GM23338 (cell line): ENCODE measurements around a stretch of chr18.

DNA sequence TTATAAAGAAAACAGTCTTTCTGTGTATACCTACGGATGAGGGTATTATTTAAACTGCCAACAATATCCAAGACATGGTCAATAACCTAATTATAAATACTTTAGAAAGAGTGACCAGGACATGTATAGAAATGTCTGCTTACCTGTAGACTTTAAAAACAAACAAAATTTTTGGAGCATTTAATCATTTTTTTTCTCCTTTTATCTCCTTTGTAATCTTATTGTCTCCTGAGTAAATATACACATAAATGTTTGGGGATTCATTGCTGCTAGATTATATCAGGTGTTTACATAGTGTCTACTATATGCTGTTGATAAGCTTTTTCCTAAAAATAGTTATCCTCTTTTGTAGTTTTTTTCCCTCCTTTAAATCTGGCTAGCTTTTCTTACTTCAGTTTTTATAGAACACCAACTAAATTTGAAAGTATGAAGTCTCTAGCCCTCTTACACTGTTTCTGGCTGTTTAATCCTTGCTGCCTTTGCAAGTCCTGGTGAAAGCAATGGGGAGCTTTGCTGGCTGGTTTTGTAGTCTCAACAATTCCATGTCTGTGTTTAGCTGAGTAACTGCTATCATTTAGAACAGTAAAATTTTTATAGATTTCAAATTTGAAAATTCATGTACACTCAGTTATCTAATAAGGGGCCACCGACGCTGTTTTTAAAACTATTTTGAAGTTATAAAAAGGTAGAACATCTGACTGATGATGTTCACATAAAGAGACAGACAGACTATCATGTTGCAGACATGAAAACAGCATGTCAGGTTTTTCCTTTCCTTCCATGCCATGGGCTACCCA is 125.4 kb downstream of the MIB1 start:
- PRO-cap: no peak
- RAMPAGE, long total RNA: no peak

DNA sequence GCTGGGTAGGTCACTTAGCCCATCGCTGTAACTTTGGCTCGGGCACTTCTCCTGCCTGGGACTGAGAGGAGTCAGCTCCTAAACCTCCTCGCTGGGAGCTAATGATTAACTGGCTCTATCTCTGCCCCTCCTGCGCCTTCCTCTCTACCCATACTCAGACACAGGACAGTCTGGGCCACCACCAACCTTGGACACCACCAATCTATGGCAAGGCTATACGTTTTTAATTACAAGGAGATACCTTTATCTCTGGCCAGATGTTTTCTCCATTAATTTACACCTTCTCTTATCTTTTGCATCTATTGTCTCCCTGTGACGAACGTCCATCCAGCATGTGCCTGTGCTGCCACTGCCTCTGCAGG is 149.2 kb upstream of the GATA6 start:
- PRO-cap: no peak
- RAMPAGE, long total RNA: no peak

DNA sequence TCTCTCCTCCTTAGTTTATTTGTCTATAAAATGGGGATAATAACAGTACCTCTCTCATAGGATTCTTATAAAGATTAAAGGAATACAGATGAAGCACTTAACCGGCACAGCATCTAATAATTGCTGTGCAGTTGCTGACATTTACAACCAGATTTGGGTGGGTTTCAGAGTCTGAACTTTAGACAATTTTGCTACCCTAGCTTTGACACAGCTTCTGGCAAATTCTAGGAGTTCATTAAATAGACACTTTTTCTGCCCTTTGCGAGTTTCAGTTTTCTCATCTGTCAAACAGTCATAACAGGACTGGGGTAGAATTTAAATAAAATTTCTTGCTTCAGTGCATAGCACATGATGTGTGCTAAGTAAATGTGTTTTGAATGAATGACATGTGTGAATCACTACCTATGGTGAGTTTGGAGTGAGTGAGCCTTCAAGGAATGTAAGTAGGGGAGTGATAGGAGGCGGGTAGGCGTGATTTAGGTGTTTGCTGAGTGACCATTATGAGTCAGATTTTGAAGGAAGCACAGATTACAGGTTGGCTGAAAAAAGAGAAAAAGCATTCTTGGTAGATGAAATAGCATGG is 137.2 kb upstream of the GATA6 start:
- PRO-cap: no peak
- RAMPAGE, long total RNA: no peak

DNA sequence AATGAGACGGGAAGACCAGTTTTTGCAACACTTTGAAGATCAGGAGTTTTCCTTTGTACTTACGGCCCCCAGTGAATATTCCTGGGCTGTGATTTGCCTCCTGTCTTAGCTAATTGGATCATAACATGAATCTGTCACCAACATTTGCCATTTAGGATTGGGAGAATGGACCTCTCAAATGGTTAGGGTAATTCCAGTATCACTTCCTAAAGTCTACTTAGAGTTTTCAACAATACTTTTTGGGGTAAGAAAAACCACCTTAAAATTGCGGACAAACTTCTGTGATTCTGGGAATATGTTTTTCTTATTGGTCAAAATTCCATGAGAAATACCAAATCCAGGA is 136.7 kb upstream of the GATA6 start:
- PRO-cap: unidirectional peak, minus-strand start at position 127 of the sequence
- RAMPAGE, long total RNA: no peak

GRCh38 chr18:22044957-22045800 is 124.2 kb upstream of the GATA6 start:
- PRO-cap: no peak
- RAMPAGE, long total RNA: no peak

GRCh38 chr18:22166622-22167029 is 2.8 kb upstream of the GATA6 start:
- PRO-cap: no peak
- RAMPAGE, long total RNA: no peak

DNA sequence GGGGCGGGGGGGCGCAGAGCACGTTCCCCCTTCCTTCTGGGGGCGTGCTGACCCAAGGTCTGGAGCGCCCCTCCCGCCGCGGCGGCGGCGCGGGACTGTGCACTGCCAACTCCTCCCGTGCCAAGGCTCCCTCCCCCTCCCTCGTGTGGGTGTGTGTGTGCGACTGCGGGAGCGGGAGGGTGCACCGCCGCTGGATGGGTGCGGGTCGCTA is 513 bp upstream of the GATA6 start:
- PRO-cap: no peak
- RAMPAGE, long total RNA: no peak

GRCh38 chr18:22171606-22172097 is 2.3 kb downstream of the GATA6 start:
- PRO-cap: no peak
- RAMPAGE, long total RNA: no peak

DNA sequence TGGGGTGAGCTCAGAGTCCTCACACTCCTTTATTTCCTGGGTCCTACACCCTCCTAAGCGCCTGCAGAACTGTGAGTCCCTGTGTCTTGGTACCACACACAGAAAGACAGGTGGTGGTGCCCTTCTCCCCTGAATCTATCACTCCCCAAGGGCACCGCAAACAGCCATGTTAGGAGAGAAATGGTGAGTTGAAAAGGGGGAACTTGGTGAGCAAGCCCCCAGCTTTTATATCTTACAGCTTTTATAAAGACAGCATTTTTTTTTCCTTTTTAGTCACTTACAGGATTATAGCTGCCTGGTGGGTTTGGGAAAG is 5.5 kb downstream of the GATA6 start:
- PRO-cap: no peak
- RAMPAGE, long total RNA: no peak

DNA sequence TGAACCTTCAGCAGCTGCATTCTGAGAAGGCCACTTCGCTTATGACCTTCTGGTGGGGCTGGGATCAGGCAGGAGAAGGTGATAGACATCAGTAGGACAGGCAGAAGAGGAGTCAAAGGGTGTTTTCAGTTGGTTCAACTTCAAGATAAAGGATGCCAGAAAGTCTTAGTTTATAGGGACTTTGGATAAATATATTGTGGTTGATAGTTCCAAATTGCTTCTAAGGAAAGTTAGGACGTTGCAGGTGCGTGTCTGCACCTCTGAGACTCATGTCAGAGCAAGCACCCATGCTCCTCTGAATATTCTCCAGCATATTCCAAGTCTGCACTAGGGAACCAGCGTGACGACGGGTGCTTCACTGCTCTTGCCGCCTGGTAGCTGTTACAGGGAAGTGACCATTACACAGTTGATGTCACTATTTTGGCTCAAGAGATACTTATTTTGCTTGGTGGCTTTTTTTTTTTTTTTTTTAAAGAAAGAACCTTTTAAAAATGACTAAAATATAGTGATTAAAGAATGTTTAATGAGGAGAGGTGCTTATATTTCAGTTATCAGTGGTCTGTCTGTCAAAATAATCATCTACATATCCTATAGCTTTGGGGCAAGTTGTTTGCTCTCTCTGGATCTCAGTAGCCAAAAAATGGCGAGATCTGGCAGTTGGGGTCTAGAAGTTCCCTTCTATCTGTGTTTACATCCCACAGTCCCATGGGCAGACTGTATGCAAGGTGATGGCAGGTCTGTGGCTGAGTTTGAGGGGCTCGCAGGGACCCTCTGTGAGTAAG is 35.7 kb downstream of the GATA6 start:
- PRO-cap: no peak
- RAMPAGE, long total RNA: no peak

DNA sequence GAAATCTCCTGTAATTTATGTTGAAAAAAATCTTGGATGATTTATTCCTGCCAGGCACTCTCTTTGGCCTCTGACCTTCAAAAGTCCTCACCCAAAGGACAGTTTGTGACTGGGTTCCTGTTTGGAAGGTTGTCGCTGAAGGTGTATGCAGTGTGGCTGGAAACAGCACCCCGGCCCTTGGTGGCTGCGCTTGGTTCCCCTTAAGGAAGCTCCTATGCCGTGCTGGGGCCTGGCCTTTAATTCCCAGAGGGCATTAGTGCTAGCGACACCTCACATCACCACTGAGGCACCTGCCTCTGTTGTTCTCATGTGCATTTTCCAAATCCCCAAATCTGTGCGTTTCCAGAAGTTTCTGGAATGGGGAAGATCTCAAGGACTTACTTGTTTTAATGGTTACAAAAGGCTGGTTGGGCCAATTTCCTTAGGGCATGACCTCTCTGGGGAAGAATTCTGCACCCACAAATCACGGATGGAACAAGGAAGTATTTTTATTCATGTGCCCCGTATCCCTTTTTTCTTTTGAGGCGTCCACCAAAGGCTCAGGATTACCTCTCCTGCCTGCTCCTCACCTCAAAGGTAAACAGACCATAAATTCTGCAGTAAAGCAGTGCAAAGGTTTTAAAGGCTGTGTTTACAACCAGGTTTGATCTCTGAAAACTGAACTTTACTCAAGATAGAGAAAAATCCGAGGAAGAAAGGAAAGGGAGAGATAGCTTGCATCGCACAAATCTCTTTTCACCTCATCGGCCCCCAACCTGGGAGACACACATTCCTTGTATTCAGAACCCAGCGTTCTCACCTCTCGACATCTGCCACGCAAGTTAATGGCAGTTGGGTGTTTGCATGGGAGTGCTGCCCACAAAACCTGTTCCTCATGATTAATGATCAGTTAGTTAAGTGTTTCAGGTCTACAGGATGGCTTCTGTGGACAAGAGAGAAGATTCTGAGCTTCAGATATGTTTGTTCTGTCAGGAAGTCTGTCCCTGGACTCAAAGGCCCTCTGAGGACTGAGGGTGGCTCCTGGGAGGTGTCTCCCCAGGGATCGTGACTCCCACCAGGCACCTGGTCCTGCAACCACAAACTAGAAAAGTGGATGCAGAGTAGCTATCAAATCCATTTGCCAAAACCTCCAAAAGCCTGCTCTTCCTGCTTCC is 72.4 kb downstream of the GATA6 start:
- PRO-cap: no peak
- RAMPAGE, long total RNA: no peak

GRCh38 chr18:22286555-22287251 is 117.3 kb downstream of the GATA6 start:
- PRO-cap: no peak
- RAMPAGE, long total RNA: no peak

GRCh38 chr18:22335653-22336220 is 82.0 kb downstream of the CTAGE1 start:
- PRO-cap: no peak
- RAMPAGE, long total RNA: no peak

GRCh38 chr18:22342672-22343135 is 75.0 kb downstream of the CTAGE1 start:
- PRO-cap: no peak
- RAMPAGE, long total RNA: no peak

DNA sequence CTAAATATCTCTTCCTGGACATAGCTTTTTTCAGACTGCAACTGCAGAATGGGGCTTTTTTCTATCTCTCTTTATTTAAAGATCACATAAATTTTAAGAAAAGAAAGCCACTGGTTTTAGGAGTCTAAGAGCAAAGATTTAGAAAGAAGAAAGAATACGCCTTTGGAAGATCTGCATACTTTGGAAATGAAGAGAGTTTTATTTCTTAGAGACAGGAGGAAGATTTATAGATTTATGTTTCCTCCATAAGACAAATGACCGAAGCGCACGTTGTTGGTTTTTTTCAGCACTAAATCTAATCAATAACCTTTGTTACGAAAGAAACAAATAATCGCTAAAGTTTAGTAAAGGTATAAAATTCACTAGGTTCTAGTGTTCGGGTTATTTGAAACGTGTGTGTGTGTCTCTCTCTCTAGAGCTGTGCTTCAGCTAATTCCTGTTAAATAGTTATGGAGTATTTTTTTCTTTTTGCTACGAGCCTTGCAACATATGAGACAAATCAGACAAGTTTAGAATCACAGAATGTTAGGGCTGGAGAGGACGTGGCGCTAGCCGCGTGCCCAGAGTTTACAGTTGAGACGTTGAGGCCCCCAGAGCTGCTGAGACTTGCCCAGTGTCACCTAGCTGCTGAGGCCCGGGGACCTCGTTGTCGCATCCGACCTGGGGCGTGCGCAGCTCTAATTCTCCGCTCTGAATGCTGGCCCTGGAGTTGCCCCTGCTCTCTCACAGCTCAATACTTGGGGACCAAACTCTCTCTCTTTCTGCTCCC is 69.9 kb downstream of the CTAGE1 start:
- PRO-cap: no peak
- RAMPAGE, long total RNA: no peak

DNA sequence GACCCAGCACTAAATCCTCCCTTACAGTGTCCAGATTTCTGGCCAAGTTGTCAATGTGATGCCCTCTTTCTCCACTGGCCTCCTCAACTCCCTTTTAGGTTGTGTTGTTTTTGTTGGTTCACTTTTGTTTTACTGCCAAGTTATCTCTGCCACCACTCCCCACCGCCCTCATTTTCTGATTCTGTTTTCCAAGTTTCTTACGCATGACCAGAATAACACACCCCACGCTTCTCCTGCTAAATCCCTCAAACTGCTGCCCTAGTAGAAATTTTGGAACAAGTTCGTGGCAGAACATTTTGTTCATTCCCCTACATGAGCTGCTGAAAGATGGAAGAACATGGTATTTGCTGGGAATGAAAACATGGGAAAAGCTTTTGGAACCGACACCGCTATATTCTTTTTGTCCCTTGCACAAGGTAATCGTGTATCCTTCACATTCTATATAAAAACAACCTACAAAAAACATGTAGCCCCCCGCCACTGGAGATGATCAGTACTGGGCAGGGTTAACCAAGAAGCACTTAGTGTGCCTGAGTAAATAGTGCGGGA is 68.1 kb downstream of the CTAGE1 start:
- PRO-cap: no peak
- RAMPAGE, long total RNA: no peak

DNA sequence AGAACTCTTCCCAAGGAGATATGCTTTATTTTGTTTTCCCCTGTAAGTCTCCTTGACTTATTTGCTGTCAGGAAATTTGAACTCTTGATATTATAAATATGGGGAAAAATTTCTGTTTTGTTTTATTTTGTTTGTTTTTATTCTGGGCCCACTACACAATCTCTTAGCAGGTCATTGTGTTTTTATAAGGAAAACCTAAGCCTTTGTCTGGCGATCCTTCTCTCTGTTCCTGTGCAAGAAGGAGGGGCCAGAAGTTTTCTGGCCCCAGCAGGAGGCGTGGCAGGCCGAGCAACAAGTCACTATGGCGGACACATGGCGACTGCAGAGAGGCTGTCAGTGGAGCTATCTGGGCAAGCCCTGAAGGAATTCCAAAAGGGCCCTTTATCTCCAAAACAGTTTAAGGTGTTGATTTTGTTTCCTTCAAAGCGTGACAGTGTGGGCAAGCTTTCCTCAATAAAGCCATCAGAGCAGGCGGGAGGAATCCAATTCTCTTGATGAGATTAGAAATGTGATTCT is 118.8 kb upstream of the CTAGE1 start:
- PRO-cap: no peak
- RAMPAGE, long total RNA: no peak

DNA sequence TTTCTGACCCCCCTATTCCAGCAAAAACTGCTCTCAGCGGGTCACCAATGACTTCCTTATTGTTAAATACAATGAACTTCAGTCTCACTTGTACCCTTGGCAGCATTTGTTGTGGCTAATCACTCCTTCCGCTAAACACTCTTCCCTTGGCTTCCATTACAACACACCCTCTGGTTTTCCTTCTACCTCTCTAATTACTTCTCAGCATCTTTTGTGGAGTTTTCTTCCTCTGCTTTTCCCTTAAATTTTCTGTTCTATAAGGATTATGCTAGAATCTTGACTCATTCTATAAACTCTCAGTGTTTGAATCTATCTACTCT is 111.0 kb upstream of the RBBP8 start:
- PRO-cap: no peak
- RAMPAGE, long total RNA: no peak

DNA sequence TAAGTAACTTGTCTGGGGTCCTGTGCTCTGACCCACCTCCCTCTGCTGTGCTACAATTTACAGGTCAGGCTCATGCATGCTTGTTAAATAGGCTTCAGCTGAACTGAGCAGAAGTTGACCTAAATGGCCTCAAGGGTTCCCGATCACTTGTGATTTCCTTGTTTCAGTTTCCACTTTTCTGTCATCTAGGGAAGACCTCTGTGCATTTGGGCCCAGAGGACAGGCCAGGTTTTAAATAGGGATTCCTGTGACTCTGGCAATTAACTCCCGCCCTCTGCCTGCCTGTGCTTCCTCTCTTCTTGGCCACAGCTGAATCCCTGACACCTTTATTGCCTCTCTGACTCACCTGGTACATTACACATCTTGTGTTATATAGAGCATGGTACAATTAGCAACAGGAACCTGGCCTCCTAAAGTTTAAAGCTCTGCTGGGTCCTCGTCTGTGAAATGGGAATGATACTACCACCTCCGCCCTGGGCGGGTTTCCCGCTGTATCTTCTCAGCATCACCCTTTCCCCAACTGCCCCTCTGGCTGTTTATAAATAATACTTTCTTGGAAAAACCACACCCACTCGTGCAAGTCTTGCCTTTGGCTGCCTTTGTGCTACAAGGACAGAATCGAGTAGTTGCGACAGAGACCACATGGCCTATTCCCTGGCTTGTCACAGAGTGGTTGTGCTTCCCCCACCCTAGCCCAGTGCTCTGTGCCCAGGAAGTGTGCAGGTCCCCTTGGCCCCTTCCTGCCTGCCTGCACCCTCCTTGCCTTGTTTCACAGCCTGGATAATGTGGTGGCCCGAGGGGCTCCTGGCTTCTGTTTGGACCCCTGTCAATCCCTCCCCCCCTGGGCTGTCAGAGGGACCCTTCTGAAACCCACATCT is 7.9 kb downstream of the CABLES1 start:
- PRO-cap: no peak
- RAMPAGE, long total RNA: no peak

DNA sequence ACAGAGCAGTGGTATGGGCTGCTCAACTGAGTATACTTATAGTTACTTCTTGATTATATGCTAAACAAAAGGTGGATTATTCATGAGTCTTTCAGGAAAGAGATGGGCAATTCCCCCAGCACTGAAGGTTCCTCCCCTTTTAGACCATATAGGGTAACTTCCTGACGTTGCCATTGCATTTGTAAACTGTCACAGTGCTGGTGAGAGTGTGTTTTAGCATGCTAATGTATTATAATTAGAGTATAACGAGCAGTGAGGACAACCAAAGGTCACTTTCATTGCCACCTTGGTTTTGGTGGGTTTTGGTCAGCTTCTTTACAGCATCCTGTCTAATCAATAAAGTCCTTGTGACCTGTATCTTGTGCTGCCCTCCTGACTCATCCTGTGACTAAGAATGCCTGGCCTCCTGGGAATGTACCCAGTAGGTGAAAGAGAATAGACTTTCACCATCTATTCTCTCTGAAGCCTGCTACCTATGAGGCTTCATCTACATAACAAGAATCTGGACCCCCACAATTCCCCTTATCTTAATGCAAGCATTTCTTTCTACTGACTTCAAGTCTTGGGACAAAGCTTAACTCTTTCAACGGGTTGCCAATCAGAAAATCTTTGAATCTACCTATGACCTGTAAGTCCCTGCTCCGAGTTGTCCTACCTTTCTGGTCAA is 148.7 kb downstream of the CABLES1 start:
- PRO-cap: bidirectional peak, plus-strand start at position 278 of the sequence, minus-strand start at position 141 of the sequence; bidirectional peak, plus-strand start at position 542 of the sequence, minus-strand start at position 396 of the sequence
- RAMPAGE, long total RNA: no peak